Esophagus squamous epithelium (tissue), 4 donors: Measurements from ENCODE around the gene TPD52L3.

DNA sequence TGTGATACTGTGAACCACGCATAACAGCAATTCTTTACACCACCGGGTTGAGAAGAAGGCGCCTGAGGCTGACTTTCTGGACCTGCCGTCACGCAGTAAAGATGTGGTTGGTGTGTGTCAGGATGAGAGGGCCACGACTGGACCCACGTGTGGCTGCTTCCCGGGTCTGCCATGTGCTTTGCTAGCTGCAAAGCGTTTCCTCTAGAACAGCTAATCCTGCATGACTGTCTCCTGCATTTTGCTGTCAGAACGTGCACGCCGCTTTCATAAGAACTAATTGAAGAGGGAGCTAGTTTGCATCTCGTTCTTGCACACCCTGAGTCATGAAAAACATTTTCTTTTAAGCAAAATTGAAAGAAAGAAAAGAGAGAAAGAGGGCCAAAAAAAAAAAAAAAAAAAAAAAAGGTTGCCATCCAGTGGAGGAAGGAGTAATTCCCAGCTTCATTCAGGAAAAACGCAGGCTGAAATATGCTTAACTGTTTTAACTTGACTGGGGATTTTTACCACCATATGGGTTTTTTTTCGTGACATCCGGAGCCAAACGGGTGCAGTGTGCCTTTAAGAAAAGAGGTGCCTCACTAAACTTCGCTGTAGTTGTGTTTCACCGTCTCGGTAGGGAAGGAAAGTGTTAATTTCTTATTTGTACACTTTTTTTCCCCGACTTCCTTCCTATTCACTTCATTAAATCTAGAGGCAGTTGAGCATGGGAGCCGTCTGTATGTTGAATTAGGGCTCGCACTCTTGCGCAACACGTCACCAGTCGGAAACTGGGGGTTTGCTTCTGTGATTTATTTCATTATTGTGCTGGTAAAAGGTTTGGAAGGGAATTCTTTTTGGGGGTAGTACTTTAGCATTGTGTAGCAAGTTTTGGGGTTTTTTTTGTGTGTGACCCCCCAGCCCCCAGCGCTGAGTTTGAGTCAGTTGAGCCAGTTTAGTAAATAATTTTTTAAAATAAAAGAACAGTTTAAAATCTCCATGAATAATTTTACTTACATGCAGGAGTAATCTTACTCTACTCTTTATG lies 142.9 kb downstream of the SMARCA2 start:
- PRO-cap = bidirectional peak, plus-strand start at position 269 of the sequence, minus-strand start at position 243 of the sequence; bidirectional peak, plus-strand start at position 690 of the sequence, minus-strand start at position 723 of the sequence
- RAMPAGE, long total RNA, 4 experiments = start-site peak on the plus strand in 3 of 4 experiments, centred at positions 702 to 713 of the sequence, 24 to 134 reads per replicate

GRCh38 chr9:2161324-2162164 lies 146.4 kb downstream of the SMARCA2 start:
- PRO-cap = no peak
- RAMPAGE, long total RNA, 4 experiments = no peak in any of the 4 experiments

- PRO-cap = no peak
- RAMPAGE, long total RNA, 4 experiments = no peak in any of the 4 experiments
Measured at GRCh38 chr9:2172646-2173025, 157.5 kb downstream of the SMARCA2 start.

- PRO-cap = no peak
- RAMPAGE, long total RNA, 4 experiments = no peak in any of the 4 experiments
Measured at GRCh38 chr9:2227430-2227890, 212.3 kb downstream of the SMARCA2 start.

DNA sequence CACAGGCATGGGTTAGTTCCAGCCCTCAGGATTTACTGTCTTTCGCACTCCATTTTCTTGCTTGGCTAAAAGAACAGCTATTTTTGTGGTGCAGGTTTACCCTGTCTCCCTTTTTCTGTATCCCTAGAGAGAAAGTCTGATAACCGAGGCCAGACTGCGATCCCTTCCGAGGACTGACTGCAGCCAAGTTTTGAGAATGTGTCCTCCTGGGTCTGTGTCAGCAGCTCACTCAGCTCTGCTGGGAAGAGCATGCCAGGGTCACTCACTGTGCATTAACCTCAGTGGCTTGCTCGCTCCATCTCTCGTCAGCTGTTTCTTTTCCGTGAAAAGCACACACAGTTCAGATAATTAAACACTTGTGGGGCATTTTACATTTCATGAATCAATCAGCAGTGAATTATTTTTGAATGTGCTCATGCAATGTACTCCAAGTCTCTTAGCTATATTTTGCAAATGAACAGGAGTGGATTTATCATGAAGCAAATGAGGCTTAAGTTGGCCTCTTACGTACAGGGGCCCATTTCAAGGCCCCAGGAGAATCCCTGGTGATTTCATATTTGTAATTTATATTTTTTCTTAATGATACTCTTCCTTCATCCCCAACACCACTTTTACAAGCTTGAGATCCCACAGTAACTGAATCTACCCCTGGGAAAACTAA lies 252.1 kb downstream of the SMARCA2 start:
- PRO-cap = no peak
- RAMPAGE, long total RNA, 4 experiments = no peak in any of the 4 experiments

- PRO-cap = no peak
- RAMPAGE, long total RNA, 4 experiments = no peak in any of the 4 experiments
Measured at GRCh38 chr9:2427245-2428067, 194.1 kb upstream of the VLDLR start.

GRCh38 chr9:3840574-3840803 lies 314.7 kb upstream of the RFX3 start:
- PRO-cap = no peak
- RAMPAGE, long total RNA, 4 experiments = no peak in any of the 4 experiments

DNA sequence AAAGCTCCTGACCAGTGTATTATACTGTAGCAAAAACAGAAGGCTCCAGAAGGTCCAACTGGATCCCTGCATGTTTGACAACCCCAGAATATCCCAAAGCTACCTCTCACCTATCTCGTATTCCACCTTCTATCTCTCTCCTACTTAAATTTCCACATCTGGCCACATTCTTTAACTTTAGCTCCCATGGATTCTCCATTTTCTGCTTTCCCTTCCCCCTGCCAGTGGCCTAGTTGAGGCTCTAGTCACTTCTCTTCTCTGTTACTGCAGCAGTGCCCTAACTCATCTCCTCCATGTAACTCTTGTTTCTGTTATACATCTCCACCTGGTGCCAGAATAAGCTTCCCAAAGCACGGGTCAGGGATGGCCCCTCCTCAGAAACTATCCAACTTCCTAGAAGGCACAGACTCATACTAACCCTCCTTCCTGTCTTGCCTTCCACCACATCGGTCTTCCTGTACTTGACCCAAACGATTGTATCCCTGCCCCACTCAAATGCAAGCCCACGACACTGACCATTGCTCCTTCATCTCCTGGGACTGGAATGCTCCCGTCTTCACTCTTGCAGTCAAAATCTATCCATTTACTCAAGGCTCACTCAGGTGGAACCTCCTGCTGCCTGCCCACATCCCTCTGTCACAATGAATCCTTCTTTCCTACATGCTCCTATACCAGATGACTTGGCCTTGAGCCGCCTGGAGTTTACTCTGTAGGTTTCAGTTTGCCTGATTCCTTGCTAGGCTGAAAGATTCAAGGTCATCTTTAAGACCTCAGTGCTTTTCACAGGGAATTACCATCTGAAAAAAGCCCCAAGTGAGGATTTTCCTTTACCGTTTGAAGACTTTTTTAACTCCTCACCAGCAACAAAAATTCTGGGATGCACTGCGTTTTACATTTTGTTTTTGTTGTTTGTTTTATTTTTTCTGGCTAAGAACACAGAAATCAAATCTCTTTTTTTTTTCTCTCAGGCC lies 264.3 kb downstream of the GLIS3 start:
- PRO-cap = no peak
- RAMPAGE, long total RNA, 4 experiments = no peak in any of the 4 experiments

GRCh38 chr9:4293242-4294163 lies 6.4 kb downstream of the GLIS3 start:
- PRO-cap = unidirectional peak, minus-strand start at chr9:4293321
- RAMPAGE, long total RNA, 4 experiments = no peak in any of the 4 experiments

GRCh38 chr9:4550605-4551472 lies 60.6 kb downstream of the SLC1A1 start:
- PRO-cap = no peak
- RAMPAGE, long total RNA, 4 experiments = no peak in any of the 4 experiments

DNA sequence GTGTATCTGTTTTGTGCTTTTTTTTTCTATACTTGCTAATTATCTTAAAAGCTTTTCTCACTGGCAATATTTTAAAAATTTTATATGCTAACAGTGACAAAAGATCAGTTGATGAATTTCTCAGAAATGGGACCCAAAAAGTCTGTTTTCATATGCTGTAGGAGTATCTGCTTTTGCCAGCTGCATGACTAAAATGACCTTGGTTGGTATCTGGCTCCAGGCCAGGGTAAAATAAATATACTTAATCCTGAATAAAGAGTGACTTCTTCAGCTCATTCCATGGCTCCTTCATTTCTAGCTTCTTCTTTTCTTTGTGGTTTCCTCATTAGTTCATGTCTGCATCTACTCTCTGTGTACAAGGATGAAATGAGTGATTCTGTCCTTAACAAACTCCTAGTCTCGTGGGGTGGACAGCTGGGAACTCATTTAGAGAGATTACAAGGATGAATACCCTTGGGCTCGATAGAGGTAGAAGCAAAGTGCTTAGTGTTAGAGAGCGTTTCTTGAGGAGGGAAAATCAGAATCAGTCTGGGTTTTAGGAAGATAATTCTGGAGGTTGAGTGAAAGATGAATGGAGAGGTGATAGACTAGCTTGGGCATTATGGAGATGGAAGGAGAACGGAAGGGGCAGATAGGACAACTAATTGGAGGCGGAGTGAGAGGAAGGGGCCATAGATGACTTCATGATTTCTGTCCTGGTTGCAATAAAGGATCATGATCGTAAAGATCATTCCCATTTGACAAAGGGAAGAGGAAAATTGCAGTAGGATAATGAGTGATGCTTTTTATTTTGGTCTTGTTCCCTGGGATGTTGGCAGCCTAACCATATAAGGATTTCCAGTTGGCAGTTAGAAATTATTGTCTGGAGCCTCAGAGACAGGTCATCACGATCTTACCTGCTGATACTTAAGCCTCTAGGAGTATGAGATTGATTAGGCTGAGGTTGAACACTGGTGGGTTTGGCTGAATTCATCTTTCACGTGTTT lies 36.2 kb downstream of the RCL1 start:
- PRO-cap = no peak
- RAMPAGE, long total RNA, 4 experiments = no peak in any of the 4 experiments

DNA sequence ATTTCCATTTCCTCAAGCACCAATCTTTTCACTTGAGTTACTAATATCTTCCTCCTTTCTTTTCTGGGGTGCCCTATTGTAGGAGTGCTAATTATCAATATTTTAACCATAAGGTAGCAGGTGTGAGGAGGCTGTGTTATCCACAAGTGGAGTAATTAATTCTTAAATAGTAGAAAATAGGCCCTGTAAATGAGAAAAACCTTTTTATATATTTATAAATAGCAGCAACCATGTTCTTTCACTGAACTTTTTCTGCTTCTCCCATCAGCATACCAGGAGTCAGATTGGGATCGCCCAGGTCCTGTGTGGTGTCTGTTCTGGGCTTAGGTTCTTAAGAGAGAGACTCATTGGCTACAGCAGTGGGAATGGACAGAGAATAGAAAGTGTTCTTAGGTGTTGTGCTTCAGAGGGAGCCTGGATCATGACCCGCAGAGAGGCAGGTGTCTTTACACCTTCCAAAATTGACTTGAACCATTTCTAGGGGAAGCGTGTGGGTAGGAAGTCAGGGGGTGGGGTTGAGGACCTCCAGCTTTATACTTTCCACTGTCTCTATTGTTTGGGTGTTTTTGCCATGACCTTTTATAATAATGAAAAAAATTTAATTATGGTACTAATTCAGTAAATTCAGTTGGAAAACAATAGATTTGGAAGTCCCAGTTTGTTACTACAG lies 47.9 kb downstream of the RCL1 start:
- PRO-cap = no peak
- RAMPAGE, long total RNA, 4 experiments = no peak in any of the 4 experiments

DNA sequence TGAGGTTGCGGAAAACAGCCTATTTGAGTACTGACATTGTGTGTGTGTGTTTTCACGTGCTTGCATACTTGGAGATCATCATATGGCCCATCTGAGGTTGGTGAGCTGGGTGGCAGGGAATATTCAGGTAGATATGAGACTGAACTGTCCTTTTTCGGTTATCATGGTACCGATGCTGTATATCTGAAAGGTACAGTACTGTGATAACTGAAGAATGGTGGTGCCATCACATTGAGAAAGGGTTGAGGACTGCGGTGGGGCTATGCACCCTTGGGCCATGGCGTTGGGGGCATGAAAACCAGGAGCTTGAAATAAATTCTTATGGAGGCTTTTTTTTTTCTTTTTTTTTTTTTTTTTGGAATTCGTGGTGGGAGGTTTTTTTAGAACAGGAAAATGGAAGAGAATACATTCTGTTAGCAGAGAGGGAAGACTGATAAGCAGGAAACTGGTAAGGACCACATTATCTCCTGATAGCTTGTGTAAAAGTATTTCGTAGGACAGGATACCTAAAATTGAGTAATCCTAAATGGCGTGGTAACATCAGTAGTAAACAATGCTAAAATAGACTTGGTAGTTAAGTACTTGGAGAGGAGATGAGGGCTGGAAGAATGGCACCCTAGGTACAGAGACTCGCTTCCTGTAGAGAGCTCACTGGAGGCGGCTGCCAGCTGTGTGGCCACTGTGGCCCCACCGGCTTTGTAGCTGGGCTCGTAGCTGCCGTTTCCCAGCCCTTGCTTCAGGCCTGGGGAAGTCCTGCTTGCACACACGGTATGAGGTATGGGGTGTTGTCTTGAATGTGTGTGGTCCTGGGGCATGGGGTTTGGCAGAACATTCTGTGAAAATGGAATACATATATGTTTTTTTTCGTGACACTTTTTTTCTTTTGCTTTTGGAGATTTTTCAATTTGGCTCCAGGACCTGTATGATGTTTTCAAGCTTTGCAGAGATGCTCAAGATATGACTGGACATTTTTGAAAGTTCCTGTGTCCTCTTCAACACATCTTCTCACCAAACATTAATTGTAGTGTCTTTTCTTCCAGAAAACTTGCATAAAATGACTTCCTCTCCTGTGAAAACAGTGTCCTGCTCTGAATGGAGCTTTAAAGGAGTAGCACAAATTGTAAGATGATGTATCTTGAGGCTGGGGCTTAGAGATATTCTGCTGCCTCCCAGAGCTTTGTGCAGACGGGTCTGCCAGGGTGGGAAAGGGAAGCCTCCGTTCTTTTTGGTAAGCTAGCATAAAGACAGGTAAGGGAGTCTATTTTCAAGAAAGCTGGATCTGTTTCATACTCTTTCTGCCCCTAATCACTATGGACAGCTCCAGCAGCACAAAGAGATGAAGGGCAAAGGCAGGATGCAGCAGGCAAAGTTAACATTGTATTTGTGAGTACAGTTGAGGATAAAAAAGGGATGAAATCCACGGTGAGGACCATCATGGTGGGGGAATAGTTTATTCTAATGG lies 57.9 kb downstream of the RCL1 start:
- PRO-cap = no peak
- RAMPAGE, long total RNA, 4 experiments = no peak in any of the 4 experiments

DNA sequence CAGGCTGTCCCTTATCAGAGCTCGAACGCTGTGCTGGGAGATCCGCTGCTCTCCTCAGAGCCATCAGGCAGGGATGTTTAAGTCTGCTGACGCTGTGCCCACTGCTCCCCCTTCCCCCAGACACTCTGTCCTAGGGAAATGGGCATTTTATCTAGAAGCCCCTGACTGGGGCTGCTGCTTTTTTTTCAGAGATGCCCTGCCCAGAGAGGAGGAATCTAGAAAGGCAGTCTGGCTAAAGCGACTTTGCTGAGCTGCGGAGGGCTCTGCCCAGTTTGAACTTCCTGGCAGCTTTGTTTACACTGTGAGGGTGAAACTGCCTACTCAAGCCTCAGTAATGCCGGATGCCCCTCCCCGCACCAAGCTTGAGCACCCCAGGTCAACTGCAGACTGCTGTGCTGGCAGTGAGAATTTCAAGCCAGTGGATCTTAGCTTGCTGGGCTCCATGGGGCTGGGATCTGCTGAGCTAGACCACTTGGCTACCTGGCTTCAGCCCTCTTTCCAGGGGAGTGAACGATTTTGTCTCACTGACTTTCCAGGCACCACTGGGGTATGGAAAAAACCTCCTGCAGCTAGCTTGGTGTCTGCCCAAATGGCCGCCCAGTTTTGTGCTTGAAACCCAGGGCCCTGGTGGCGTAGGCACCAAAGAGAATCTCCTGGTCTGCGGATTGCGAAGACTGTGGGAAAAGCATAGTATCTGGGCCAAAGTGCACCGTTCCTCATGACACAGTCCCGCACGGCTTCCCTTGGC lies 83.3 kb upstream of the JAK2 start:
- PRO-cap = no peak
- RAMPAGE, long total RNA, 4 experiments = no peak in any of the 4 experiments

GRCh38 chr9:4984003-4984706 lies 917 bp upstream of the JAK2 start:
- PRO-cap = no peak
- RAMPAGE, long total RNA, 4 experiments = no peak in any of the 4 experiments

DNA sequence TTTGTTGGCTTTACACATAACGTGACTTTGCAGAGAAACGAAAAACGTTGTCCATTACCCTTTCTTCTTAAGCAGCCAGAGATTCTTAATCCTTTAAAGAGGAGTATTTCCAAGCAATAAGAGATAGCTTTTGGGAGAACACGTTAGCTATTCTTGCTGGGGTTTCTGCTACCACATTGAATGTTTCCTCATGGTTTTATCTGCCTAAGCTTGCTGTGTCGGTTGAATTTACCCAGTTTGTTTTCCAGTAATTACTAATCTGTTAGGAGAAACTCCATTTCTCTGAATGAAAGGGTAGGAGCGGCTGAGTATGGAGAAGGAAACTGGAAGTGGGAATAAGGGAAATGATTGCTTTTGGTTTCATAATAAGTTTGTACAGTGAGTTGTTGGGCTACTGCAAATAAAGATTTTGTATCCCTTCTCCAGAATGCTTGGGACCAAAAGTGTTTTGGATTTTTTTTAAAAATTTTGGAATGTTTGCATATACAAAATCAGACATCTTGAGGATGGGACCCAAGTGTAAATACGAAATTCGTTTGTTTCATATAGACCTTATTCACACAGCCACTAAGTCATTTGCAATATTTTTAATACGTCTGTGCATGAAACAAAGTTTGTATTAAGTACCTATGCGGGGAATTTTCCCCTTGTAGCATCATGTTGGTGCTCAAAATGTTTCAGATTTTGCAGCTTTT lies 1.3 kb downstream of the JAK2 start:
- PRO-cap = no peak
- RAMPAGE, long total RNA, 4 experiments = no peak in any of the 4 experiments

- PRO-cap = no peak
- RAMPAGE, long total RNA, 4 experiments = no peak in any of the 4 experiments
Measured at GRCh38 chr9:5326821-5327207, 12.9 kb downstream of the RLN1 start.

GRCh38 chr9:5785792-5786466 lies 47.0 kb downstream of the ERMP1 start:
- PRO-cap = no peak
- RAMPAGE, long total RNA, 4 experiments = no peak in any of the 4 experiments

DNA sequence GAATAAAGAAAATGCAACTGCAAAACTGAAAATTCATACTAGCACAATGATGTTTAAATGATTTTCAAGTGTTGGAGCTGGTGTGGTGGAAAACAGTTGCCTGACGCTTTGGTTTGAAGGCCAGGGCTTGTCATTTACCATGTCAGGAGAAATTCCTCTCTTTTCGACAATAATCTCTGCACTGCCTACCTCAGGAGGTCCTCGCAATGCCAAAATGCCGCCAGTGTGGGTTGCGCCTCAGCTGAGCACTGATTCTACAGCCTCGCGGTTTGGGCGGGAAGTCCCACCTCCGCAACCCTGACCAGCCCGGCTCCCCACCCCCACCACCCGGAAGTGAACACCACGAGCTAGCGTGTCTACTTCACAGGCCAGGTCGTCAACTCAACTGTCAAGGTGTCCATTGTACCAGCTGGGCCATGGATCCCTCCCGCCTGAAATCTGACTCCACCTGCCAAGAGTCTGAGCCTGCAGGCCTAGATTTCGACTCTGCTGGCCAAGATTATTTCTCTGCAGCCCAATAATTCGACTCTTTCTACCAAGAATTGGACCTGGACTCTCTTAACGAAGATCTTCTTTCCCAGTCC lies at the start of gene TPD52L3:
TPD52L3 (plus strand) TSS at position 364 of the 584 bp plus-strand sequence.
- PRO-cap = no peak
- RAMPAGE, long total RNA, 4 experiments = no peak in any of the 4 experiments

- PRO-cap = no peak
- RAMPAGE, long total RNA, 4 experiments = no peak in any of the 4 experiments
Measured at GRCh38 chr9:6395181-6395651, 17.8 kb upstream of the UHRF2 start.